Caco-2 (cell line): Measurements from ENCODE around the gene SNX15.

DNA sequence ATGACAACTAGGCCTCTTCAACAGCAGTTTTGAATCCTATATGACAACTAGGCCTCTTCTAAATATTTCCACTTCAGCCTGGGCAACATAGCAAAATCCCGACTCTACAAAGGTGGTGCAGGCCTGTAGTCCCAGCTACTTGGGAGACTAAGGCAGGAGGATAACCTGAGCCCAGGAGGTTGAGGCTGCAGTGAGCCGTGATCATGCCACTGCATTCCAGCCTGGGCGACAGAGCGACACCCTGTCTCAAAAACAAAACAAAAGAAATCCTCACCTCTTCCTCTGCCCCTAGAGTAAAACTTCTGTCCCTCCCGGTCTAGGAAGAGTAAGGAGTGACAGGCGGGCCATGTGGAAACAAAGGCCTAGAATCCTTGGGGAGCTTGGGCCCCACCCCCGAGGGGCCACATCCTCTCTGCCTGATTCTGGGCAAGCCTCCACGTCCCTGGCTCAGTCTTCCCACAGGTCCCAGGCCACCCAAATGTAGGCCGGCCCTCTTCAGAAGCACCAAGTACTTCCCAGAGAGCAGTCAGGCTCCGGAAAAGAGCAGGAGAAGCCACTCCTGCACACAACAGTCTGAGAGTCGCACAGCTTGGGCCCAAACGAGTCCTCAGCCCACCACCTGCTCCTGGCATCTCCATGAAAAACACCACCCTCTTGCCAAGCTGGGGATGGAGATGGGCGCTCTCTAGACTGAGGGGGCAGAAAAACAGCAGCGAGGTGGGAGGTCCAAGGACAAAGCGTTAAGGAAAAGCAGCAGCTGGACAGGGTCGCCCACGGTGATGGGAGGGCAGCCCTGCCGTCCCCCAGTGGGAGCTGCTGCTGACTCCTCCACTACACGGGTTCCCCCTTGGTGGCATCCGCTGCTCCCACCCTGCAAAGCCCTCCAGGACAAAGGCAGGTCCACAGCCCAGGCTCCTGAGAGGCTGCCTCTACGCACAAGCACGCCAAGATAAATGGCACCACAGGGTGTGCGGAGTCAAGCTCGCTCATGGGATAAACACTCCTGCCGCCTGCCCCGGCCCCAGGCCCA lies 15.5 kb downstream of the EHD1 start:
- PRO-cap = no peak
- RRBS = no CpG with 5 or more reads among the region's 26 CpGs

DNA sequence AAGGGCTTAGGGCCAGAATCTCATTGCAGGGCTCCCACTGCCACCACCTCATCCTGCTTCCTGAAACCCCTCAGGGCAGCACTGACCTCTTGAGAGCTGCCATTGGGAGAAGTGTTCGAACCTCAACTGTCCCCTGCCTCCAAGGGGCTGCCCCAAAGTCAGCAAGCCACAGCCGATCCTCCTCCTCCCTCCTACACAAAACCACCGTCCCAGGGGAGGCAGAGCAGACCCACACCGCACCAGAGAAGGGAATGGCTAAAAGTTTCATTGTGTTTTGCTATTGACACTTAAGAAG lies 1.1 kb downstream of the EHD1 start:
- PRO-cap = no peak
- RRBS = no CpG with 5 or more reads among the region's 4 CpGs

DNA sequence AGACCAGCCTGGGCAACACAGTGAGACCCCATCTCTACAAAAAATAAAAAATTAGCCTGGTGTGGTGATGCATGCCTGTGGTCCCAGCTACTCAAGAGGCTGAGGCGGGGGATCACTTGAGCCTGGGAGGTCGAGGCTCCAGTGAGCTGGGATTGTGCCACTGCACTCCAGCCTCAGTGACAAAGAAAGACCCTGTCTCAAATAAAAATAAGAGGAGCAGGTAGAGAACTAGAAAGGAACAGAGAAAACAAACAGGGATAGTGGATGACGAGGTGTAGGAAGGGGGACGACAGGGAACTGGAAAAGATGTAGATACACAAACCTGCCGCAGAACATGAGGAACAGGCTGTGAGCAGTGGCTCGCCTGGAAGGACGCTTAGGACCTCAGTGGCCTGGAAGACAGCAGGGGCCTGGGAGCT lies 13.7 kb upstream of the EHD1 start:
- PRO-cap = no peak
- RRBS = no CpG with 5 or more reads among the region's 7 CpGs

DNA sequence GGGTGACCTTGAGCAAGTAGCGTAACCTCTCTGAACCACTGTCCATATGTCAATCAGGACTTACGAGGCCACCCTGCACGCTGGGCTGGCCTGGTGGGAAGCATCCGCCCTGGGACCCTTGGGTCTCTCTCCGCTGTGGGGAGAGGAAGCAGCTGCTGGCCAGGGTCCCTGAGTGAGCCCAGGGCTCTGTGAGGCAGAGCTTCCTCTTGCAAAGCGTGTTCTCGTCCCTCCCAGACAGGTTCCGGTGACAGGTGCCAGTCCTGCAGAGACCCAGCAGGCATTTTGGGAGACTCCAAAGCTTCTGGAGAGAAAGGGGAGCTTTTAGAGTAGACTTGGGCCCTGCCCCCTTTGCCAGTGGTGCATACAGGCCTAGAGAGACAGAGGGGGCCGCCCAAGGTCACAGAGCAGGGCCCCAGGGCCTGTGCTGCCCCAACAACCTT lies 14.1 kb upstream of the EHD1 start:
- PRO-cap = no peak
- RRBS = no CpG with 5 or more reads among the region's 9 CpGs

GRCh38 chr11:64908295-64908688 lies 8.7 kb downstream of the ATG2A start:
- PRO-cap = no peak
- RRBS = no CpG with 5 or more reads among the region's 12 CpGs

DNA sequence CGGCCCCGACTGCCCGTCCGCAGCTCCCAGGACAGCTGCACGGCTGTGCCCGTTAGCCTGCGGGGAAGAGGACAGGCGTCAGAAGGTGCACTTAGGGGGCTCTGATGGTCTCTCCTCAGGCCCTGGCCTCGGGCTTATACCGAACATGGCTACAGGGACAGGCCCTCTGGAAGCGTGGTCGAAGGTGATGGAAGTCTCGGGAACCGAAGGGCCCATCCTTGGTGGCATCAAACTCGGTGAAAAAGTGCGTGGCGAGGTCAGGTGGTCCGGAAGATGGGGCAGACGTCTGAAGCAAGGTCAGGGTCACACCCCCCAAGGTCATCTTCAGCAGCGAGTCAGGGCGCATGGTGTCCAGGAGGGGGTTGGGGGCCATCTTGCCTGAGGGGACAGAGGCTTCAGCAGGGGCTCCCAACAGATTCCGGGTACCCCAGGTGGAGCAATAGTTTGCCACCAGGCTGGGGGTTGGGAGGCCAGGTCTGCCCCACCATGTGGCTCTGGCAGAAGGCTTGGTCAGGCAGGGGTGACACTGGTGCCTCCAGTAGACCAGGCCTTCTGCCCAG lies 6.0 kb downstream of the ATG2A start:
- PRO-cap = no peak
- RRBS = 98% methylated on average over 1 of the region's 22 CpGs

DNA sequence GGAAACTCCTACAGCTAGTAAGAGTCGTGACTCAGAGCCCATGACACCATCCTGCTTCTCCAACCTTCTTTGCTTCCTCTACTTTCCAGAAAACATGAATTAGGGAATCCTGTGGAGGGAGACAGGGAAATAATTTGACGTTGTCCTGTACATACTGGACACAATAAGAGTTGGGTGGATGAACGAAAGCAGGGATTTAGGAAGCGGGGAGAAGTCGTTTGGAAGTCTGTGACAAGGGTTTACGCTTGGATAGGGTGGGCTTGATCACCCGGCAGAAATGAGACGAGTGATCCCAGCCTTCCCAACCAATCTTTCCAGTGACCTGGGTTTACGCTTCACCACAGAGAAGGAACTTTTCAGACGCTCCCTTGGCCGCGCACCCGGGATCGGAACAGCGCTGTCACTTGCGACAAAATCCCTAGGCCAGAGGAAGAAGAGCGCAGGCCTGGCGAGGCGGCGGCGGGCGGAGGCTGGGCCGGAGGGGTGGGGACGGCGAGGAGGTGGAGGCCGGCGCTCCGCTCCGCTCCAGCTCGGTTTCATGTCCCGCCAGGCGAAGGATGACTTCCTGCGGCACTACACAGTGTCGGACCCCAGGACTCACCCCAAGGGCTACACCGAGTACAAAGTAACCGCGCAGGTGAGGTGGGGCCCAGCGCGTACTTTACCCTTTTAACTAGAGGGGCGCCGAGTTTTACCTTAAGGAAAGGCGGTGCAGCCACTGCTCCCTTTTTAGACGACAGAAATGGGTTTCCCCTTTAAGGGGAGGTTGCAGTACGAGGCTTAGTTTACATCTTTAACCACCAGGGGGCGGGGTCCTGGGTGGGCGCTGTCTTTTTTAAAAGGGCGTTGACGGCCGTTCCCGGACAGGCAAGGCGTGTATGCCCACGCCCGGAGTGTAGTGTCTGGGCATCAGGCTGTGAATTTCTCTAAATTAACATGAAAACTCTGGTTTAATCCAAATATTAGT lies at the start of gene SNX15:
TSS of gene SNX15 (plus strand) at position 440 of the 967 bp plus-strand sequence.
- PRO-cap = bidirectional peak, plus-strand start at position 448 of the sequence, minus-strand start at position 316 of the sequence; bidirectional peak, plus-strand start at position 866 of the sequence, minus-strand start at position 671 of the sequence
- RRBS = 3% methylated on average over 9 of the region's 53 CpGs

DNA sequence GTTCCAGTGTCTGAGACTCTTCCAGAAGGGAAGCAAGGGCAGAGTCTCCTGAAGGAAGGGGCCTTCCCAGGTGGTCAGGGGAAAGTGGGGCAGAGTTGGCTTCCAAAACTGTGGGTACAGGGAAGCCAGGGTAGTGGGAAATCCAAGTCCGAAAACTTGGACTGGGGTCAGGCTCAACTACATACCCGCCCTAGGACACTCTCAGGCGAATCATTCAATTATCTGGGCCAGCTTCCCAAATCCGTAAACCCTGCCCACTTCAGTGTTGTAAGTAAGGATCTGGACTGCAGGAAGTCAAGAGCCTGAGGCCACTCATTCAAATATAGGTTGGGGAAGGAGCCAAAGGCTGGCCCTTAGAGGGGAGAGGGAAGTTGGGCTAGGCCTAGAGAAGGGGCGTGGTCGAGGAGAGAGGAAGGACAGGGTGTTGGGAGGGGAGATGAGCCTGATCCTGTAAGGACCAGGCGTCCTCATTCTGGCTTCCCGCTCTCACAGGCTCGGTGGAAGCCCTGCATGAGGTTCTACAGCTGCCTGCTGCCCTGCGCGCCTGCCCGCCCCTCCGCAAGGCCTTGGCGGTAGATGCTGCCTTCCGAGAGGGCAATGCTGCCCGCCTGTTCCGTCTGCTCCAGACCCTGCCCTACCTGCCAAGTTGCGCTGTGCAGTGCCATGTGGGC lies 2.9 kb downstream of the SAC3D1 start:
- PRO-cap = no peak
- RRBS = no CpG with 5 or more reads among the region's 18 CpGs

GRCh38 chr11:65077388-65077898 lies 6.4 kb downstream of the CDCA5 start:
- PRO-cap = no peak
- RRBS = no CpG with 5 or more reads among the region's 7 CpGs

GRCh38 chr11:65102507-65102790 lies 6.4 kb downstream of the VPS51 start:
- PRO-cap = no peak
- RRBS = no CpG with 5 or more reads among the region's 2 CpGs

DNA sequence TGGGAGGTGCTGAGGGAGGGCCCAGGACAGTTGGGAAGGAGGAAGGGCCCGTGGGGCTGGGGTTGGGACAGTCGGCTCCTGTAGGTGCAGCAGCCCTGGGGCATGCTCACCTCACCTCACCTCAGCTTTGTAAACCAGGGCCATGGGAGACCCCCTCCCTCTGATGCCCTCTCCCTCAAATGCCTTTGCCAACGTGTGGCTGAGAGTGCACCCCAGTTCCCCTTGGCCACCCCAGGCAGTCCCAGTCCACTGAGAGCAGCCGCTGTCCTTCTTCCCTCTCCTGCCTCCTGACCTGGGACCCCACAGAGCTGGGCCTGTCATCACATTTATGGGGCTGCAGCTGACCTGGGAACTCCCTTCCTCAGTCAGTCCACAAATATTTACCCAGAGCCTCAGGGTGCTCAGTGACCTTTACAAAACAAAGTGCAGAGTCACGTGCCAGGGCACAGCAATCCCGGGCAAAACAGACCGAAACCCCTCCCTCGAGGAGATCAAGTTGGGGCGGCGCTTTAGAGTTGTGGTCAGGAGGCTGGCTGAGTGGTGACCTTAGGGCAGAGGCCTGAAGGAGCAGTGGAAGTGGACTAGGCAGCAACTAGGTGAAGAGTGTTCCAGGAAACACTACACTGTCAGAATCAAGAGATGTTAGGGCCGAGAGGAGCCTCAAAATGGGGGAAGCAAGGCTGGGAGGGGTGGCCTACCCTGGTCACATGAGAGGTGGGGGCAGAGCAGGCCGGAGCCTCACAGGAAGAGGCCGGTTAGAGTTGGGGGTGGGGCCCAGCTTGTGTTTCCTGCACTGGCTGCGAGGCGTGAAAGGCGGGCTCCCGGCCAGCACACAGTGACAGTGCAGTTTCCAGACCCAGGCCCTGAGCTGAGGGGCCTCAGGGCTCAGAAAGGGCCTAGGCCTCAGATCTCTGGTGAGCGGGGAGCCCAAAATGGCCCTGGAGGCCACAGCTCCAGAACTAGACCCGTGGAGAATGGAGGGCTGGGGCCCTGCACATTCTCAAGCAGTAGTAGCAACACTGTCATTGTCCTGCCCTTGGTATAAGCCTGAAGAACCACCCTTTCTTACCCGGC lies 32.3 kb downstream of the FRMD8 start:
- PRO-cap = bidirectional peak, plus-strand start at position 70 of the sequence, minus-strand start outside the sequence; bidirectional peak, plus-strand start at position 906 of the sequence, minus-strand start at position 302 of the sequence
- RRBS = 5% methylated on average over 5 of the region's 20 CpGs

DNA sequence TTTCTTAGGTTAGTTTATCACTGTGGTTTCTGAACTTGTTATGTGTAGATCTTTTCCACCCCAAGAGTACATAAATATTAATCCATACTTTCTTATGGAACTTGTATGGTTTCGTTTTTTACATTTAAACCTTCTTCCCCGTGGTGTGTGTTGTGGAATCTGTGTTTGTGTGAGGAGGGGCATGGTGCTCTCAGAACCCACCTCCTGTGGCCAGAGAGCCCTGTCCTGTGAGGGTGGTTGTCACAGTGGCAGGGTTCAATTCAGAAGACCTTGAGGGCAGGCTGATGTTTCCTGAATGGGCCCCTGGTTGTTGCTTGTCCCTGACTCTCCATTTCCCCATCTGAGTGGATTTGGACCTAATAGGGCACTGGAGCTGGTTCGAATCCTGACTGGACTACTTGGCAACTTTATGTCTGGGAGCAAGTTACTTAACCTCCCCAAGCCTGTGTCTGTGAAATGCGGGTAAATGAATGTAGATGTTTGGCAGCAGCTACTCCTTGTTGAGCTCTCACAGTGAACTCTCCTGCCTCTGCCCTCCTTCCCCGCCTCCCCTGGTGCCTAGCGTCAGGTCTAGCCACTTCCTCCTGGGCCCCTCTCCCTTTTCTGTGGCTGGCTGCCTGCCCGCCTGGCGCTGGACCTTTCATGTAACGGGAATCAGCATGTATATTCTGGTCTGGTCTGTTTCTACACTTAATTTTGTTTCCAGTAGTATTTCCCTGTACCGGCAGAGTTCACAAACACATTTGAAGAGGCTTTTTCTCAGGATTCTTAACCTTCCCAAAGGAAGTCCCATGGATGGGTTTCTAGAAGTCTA lies 43.5 kb downstream of the FRMD8 start:
- PRO-cap = no peak
- RRBS = no CpG with 5 or more reads among the region's 10 CpGs

DNA sequence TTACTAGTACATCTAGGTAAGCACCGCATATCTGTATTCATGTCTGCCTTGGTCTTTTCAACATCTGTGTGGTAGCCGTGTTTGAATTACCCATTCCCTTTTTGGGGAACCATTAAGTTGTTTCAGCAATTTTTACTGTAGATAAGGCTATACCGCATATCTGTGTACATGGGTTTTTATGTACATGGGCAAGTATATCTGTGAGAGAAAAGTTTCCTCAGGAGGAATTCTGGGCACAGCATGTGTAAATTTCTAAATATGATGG lies 50.1 kb downstream of the FRMD8 start:
- PRO-cap = no peak
- RRBS = no CpG with 5 or more reads among the region's 3 CpGs

DNA sequence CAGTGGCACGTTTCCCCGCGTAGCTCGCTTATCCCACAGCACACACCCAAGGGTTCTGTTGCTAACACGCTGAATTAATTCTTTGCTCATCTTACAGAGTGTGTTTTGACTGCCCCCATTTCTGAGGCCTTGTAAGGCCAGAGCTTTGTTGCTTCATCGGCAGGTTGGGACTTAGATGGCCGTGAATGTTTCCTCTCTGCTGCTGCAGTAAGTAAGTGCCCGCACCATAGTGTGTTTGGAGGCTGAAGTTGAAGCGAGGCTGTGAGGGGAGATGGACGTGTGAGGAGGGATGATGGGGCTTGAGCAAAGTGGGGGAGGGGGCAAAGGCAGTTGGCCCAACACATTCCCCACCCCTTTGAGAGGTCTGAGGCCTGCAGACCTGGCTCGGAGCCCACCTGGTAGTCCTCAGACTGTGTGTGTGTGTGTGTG lies 57.4 kb downstream of the FRMD8 start:
- PRO-cap = no peak
- RRBS = no CpG with 5 or more reads among the region's 11 CpGs

DNA sequence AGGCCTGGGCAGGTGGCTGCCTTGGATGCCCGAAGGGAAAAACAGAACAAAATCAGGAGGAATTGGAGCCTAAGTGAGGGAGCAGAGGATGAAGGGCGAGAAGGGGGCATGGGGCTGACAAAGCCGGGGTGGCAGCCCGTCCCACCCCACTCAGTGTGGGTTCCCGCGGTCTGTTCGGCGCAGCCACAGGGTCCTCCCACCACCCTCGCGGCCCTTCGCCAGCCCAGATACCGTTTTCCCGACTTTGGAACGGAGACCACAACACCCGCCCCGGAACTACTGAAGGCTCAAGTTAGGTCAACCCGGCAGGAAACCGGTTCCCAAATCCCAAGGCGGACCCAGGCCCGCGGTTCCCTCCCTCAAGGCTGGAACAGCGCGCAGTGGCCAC lies 47.9 kb upstream of the SCYL1 start:
- PRO-cap = bidirectional peak, plus-strand start at position 149 of the sequence, minus-strand start at position 172 of the sequence
- RRBS = 2% methylated on average over 6 of the region's 23 CpGs

- PRO-cap = bidirectional peak, plus-strand start at chr11:65487966, minus-strand start at chr11:65487699
- RRBS = no CpG with 5 or more reads among the region's 2 CpGs
Measured at GRCh38 chr11:65487404-65487773, 37.5 kb upstream of the SCYL1 start.

DNA sequence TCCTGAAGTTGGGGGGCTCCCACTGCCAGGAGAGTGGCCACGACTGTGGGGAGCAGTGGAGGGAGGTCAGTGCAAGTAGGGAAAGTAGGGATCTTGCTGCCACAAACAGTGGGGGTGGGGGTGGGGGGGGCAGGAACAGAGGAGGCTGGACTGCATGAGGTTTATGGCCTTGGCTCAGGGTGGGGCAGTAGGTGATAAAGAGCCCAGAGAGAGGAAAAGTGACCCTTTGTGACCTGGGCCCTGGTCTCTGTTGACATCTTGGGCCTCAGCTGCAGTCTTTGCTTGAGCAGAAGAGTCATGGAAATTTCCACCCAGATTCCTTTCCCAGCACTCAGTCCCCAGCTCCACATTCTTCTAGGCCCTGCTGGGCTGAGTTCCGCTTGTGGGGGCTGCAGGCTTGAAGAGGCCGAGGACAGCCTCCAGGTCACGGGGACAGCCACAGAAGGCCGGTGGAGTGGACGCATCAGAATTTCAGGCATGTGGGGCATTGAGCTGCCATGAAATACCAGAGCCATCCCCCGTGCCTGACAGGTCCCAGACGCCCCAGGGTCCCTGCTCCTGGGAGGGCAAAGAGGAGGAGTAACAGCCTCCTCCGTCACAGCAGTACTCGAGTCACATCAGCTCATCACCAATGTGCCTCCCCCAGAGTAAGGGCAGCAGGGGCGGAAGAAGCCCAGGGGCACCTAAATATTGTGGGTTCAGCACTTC lies 35.7 kb upstream of the SCYL1 start:
- PRO-cap = bidirectional peak, plus-strand start at position 645 of the sequence, minus-strand start at position 168 of the sequence
- RRBS = no CpG with 5 or more reads among the region's 11 CpGs

DNA sequence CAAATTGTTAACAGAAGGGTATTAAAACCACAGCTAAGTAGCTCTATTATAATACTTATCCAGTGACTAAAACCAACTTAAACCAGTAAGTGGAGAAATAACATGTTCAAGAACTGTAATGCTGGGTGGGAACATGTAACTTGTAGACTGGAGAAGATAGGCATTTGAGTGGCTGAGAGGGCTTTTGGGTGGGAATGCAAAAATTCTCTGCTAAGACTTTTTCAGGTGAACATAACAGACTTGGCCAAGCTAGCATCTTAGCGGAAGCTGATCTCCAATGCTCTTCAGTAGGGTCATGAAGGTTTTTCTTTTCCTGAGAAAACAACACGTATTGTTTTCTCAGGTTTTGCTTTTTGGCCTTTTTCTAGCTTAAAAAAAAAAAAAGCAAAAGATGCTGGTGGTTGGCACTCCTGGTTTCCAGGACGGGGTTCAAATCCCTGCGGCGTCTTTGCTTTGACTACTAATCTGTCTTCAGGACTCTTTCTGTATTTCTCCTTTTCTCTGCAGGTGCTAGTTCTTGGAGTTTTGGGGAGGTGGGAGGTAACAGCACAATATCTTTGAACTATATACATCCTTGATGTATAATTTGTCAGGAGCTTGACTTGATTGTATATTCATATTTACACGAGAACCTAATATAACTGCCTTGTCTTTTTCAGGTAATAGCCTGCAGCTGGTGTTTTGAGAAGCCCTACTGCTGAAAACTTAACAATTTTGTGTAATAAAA lies 19.0 kb upstream of the SCYL1 start:
- PRO-cap = no peak
- RRBS = no CpG with 5 or more reads among the region's 6 CpGs

DNA sequence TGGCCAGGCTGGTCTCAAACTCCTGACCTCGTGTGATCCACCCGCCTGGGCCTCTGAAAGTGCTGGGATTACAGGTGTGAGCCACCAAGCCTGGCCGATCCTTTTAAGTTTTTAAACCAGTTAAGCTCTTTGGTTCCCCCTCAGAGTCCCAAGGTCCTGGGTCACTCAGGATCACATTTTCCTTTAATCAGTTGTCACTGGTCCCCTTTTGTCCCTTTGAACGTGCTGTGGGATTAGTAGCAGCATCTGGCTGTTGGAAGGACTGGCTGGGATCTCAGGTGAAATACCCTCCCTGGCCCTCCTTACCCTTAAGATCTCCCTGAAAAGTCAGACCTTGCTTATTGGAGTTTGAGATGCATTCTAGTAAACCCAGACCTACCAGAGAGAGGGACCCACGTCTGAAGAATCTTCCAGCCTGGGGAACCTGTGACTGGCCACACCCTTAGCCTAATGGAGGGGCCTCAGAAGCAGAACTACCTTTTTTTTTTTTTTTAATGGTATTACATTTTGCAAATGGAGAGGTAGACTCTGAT lies 17.8 kb upstream of the SCYL1 start:
- PRO-cap = unidirectional peak, plus-strand start at position 139 of the sequence; bidirectional peak, plus-strand start at position 442 of the sequence, minus-strand start at position 276 of the sequence
- RRBS = no CpG with 5 or more reads among the region's 5 CpGs

- PRO-cap = no peak
- RRBS = no CpG with 5 or more reads among the region's 13 CpGs
Measured at GRCh38 chr11:65528892-65529429, 4.1 kb downstream of the SCYL1 start.